Measurements from ENCODE around the genes SMIM40 and LEMD2.

DNA sequence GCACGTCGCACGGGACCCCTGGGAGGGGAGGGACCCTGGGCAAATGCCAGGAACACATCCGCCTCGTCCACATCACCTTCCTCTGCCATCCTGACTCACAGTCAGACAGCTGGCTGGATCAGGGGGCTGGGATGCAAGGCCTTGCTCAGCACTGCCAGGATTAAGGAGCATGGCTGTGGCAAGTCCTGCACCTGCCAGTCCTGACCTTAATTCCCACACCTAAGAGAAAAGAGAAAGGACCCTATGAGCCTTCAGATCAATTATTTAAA lies at the start of gene SMIM40:
Gene SMIM40, minus strand, starts transcription at position 103 of the 269 bp plus-strand sequence.
- PRO-cap, result no peak

- PRO-cap, result no peak
Observed at GRCh38 chr6:33357320-33357930, 28.3 kb upstream of the SMIM40 start.

DNA sequence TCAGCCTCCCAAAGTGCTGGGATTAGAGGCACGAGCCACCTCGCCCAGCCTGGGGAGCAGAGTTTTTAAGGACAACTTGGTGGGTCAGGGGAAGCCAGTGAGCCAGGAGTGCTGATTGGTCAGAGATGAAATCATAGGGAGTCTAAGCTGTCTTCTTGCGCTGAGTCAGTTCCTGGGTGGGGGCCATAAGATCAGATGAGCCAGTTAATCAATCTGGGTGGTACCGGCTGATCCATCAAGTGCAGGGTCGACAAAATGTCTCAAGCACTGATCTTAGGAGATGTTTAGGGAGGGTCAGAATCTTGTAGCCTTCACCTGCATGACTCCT lies 15.7 kb upstream of the KIFC1 start:
- PRO-cap, result unidirectional peak, plus-strand start at position 203 of the sequence

GRCh38 chr6:33404603-33405128 lies 6.1 kb upstream of the PHF1 start:
- PRO-cap, result no peak

DNA sequence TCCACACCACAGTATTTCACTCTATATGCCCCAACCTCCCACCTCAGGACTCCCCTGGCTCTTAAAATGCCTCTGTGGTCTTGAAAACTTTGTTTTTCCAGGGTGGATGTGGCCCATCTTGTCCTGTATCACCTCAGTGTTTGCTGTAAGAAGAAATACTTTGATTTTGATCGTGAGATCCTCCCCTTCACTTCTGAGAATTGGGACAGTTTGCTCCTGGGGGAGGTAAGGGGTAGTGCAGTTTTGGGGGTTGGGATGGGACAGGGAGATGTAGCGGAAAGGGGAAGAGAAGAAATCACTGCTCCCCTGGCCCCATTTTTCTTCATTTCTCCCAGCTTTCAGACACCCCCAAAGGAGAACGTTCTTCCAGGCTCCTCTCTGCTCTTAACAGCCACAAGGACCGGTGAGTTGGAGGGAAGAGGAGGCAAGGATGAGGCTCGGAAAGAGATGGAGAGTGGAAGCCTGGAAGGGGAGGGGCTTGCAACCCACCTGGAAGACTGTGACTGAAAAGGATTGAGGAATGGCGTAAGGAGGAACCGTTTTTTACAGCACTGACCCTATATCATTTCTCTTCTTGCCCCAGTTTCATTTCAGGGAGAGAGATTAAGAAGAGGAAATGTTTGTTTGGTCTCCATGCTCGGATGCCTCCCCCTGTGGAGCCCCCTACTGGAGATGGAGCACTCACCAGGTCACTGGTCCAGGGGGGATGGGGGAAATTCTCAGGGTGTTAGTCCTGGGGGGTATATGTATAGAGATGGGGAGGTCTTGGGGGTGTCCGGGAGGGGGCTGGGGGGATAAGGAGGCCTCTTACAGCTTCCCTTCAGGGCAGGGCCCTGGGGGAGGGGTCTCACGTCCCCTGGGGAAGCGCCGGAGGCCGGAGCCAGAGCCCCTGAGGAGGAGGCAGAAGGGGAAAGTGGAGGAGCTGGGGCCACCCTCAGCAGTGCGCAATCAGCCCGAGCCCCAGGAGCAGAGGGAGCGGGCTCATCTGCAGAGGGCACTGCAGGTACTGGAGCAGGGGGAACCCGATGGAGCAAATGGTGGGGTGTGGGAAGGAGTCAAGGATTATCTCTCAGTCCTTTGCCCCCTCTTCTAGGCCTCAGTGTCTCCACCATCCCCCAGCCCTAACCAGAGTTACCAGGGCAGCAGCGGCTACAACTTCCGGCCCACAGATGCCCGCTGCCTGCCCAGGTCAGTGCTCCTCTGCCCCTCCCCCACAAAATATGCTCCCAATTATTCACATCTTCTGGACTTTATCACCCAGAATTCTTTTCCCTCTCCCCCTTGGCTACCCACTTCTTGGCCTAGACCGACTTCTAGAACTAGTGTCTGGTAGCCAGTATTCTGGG lies 3.3 kb downstream of the CUTA start:
- PRO-cap, result no peak

DNA sequence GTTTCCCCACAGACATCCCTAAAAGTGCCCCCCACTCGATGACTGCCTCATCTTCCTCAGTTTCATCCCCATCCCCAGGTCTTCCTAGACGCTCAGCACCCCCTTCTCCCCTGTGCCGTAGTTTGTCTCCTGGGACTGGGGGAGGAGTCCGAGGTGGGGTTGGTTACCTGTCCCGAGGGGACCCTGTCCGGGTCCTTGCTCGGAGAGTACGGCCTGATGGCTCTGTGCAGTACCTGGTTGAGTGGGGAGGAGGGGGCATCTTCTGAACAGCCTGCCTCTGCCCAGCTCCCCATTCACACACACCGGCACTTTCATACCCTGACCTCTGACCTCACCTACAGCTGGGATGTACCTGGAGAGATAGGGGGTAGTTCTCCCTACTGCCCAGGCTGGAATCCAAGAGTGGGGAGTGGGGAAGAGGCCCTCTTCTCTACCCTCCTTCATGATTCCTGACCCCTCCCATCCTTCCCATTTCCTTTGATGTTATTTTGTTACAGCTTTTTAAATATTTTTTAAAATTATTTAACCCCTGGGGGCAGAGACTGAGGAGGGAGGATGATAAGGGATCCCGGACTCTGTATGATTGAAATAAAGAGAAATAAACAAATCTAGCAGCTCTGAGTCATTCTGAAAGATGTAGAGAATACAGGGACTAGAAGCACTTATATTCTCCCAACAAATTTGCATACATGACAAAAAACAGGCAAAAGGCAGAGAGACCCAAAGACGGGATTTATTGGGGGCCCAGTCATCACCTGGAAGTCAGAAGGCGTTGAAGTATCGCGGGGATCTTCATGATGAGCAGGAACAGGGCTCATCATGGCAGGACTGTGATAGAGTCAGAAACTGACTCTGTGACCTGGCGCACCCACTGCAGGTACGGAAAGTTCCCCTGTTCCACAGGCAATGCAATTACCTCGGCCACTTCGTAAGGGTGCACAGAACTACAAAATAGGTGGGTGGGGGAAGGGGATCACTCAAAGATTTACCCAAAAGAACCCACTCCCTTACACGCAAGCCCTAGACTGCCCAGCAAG lies 1.8 kb downstream of the CUTA start:
- PRO-cap, result no peak

DNA sequence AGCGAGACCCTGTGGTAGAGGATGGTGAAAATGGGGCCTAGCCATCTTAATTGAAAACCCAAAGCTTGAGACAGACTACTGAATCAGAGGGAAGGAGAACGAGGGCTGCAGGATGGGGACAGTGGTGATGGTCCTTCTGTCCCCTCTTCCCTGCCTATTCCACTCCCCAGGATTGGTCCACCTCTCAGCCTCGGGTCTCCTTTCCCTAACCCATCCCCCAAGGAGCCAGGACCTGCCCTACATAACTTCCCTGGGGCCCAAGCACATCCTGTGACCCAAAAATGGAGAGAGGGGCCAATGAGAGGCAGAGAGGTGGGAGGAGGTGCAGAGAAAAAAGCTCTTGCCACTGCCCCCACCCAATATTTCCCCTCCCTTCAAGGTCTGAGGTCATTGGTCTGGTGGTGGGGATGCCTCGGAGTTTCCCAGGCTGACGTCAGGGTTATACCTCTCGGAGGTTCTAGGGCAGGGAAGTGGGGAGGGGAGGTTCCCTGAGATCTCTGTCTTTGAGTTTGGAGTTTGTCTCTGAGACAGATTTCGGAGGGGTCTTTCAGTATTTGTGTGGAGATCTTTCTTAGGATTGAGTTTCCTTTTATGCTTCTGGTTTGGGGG lies 974 bp upstream of the CUTA start:
- PRO-cap, result no peak

- PRO-cap, result no peak
Observed at GRCh38 chr6:33585394-33586123, 5.5 kb upstream of the BAK1 start.

DNA sequence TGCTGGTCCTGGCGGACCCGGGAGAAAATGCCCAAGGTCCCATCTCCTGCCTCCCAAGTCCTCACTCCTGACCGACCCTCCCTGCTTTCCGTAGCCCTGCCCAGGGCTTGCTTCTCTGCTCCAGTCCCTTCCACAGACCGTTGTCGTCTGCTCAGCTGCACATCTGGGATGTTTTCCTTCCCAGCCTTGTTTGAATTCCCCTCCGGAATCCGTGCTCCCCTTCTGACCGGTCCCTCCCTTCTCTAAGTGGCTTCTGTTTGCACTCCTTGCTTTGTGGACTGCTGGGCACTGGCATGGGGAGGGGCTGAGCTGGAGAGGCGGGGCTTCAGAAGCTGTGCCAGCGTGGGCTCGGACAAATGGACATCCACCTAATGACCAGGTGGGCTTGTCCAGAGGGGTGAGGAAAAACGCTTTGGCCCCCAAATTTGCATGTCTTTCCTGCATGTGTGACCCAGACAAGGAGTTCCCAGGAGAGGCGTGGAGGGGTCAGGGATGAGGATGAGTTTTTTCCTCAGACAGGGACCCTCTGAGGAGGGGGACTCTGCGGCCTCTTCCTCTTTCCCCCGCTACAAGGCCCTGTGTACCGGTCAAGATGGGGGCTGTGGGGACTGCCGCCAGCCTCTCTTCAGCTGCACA lies 13.4 kb downstream of the ITPR3 start:
- PRO-cap, result unidirectional peak, minus-strand start at position 244 of the sequence

- PRO-cap, result no peak
Observed at GRCh38 chr6:33638540-33639171, 17.5 kb downstream of the ITPR3 start.

- PRO-cap, result no peak
Observed at GRCh38 chr6:33686778-33687642, 24.5 kb downstream of the UQCC2 start.

DNA sequence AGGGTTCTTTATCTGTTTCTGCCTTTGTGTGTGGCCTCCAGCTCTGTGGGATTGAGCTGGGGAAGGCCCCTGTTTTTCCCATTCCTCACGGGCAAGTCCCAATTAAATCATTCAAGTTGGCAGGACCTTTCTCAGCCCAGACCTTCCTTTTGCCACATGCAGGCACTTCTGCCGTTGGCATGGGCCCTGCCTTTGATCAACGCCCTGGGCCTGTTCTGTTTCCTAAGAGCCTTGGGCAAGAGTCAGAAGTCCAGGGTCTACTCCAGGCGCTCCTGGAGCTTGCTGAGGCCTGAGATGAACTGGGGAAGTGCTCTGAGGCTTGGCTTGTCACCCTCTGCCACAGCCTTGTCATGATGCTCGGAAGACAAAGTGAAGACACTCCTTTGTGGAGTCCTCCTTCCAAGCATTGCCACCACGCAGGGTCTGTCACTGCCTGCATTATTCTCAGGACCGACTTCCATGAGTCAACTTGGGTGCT lies 7.1 kb downstream of the IP6K3 start:
- PRO-cap, result no peak

GRCh38 chr6:33745462-33745999 lies 1.2 kb downstream of the IP6K3 start:
- PRO-cap, result bidirectional peak, plus-strand start at chr6:33745873, minus-strand start at chr6:33745734

- PRO-cap, result no peak
Observed at GRCh38 chr6:33761872-33762613, 15.3 kb upstream of the IP6K3 start.

GRCh38 chr6:33788615-33789333 lies at the start of gene LEMD2:
Gene LEMD2, minus strand, starts transcription at chr6:33789130.
- PRO-cap, result bidirectional peak, plus-strand start at chr6:33789249, minus-strand start at chr6:33789116

DNA sequence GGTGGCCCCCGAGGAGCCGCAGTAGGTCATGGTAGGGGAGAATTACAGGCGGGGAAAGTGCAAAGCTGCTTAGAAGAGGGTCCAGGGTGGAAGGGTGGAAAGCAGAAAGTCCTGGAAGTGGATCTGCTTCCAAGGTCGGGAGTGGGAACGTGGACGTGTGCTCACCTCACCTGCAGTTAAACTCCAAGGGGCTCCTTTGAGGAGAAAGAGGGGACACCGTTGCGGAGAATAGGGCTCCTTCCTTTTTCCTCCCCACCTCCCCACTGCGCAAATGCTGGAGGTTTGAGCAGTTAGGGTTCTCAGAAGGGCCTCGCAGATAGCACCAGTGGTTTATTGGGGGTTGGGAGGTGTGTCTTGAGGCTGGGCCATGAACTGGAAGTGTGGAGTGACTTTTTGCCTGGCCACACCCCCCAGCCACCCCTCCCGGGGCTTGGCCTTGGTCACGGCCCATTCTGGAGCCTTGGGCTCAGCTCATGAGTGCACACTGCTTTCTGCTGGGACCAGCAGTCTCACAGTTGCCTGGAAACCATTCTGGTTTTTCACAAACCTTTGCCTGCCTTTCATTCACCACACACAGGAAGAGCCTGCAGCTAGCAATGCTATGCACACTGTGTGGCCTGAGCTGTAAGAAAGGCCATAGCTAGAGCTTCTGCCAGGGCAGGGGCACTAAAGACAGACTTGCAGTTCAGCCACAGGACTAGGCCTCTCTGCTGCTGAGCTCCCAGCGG lies 100.5 kb upstream of the MLN start:
- PRO-cap, result unidirectional peak, plus-strand start at position 450 of the sequence; unidirectional peak, plus-strand start at position 503 of the sequence

GRCh38 chr6:33905047-33905600 lies 101.3 kb upstream of the MLN start:
- PRO-cap, result no peak

GRCh38 chr6:33999936-34000253 lies 146.0 kb downstream of the GRM4 start:
- PRO-cap, result unidirectional peak, minus-strand start at chr6:34000036

DNA sequence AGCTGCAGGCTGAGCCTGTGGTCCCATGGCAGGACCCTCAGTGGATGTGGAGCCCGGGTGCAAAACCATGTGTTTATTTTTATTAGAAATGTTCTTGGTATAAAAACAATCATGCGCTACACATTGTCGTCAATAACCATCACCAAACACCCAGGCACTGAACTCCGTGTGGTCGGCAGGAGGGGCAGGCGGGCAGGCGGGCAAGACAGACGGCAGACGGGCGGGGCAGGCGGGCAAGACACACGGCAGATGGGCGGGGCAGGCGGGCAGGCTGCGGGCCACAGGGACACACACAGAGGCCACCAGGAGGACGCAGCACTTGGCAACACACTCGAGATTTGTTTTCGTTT lies 124.1 kb downstream of the GRM4 start:
- PRO-cap, result no peak

GRCh38 chr6:34182708-34183740 lies 37.1 kb upstream of the GRM4 start:
- PRO-cap, result no peak

Data from left lobe of liver (tissue), 1 donor.